Osteocyte (in vitro differentiated cells): ENCODE data around the genes REG1A and C2orf68.

GRCh38 chr2:78992828-78993176, 32.7 kb upstream of the REG3G start:
- PRO-cap, result no peak

- PRO-cap, result no peak
These were observed at the start of gene REG1A for GRCh38 chr2:79120388-79120787. TSS of gene REG1A (plus strand) at chr2:79120488.

- PRO-cap, result no peak
These were observed 1.2 kb downstream of the LRRTM1 start for GRCh38 chr2:80302924-80304109.

DNA sequence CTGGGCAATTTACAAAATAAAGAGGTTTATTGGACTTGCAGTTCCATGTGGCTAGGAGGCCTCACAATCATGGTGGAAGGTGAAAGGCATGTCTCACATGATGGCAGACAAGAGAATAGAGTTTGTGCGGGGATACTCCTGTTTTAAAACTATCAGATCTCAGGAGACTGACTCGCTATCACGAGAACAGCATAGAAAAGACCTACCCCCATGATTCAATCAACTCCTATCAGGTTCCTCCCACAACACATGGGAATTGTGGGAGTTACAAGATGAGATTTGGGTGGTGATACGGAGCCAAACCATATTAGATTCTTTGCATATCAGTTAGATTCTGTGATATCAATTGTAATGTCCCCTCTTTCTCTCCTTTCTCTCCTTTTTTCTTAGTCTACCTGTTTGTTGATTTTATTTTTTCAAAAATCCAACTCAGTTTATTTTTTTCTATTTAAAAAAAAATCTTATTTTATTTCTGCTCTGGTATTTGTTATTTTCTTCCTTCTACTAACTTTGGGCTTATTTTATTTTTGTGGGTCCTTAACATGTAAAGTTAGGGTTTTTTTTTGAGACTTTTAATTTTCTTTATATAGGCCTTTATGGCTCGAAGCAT, 1178.8 kb upstream of the LRRTM1 start:
- PRO-cap, result no peak

GRCh38 chr2:84459402-84459691, 267 bp upstream of the SUCLG1 start:
- PRO-cap, result bidirectional peak, plus-strand start at chr2:84459581, minus-strand start at chr2:84459242

- PRO-cap, result no peak
These were observed 817 bp upstream of the TRABD2A start for GRCh38 chr2:84881691-84882110.

DNA sequence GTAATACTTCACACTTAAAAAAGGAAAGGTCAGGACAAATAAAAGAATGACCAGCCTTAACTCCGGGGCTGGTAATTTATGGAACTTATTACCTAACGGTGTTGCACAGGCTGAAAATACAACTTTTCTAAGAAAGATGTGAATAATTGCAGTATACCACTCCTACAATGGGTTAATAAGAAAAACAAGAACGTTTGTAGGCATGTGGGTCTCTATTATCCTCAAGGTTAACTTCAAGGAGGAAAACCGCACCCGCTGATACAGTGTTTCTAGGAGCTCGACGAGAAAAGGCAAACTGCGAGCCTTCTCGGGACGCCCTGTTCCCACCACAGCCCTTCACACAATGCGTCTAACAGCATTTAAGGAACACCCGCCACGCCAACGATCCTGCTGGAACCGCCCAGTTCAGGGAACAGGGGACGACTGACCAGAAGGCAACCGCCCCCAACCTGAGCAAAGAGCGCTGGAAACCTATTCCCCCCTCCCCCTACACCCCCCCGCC, 825 bp upstream of the TMSB10 start:
- PRO-cap, result unidirectional peak, plus-strand start at position 261 of the sequence; bidirectional peak, plus-strand start at position 403 of the sequence, minus-strand start at position 347 of the sequence

- PRO-cap, result no peak
These were observed 1.5 kb upstream of the KCMF1 start for GRCh38 chr2:84969391-84969993.

GRCh38 chr2:85134247-85134667, 1.1 kb downstream of the TCF7L1 start:
- PRO-cap, result no peak

DNA sequence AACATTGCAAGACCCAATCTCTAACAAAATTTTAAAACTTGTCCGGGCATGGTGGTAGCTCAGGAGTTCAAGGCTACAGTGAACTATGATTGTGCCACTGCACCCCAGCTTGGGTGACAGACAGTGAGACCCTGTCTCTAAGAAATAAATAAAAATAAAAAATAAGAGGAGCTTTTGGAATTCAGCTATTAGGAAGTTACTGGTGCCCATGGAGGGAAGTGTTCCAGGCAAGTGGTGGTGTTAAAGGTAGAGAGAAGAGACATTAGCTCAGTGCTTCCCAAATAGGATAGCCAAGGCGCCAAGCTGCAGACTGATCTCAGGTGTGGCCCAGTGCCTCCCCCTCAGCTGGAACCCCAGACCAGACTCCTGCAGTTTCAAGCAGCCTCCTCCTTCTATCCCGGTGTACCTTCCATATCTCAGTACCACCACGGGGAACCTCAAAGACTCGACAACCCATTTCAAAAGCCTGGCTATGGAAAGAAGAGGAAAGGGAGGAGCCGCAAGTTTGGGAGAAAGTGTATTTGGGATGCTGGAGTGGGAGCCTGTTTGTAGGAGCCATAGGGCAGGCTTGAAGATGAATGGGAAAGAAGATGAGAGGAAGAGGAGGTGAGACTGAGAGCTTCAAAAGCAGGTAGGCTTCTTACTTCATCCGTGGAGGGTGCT, 8.0 kb downstream of the TCF7L1 start:
- PRO-cap, result no peak

- PRO-cap, result no peak
These were observed 9.6 kb downstream of the TGOLN2 start for GRCh38 chr2:85318113-85318677.

GRCh38 chr2:85349221-85349776, 5.0 kb downstream of the RETSAT start:
- PRO-cap, result no peak

DNA sequence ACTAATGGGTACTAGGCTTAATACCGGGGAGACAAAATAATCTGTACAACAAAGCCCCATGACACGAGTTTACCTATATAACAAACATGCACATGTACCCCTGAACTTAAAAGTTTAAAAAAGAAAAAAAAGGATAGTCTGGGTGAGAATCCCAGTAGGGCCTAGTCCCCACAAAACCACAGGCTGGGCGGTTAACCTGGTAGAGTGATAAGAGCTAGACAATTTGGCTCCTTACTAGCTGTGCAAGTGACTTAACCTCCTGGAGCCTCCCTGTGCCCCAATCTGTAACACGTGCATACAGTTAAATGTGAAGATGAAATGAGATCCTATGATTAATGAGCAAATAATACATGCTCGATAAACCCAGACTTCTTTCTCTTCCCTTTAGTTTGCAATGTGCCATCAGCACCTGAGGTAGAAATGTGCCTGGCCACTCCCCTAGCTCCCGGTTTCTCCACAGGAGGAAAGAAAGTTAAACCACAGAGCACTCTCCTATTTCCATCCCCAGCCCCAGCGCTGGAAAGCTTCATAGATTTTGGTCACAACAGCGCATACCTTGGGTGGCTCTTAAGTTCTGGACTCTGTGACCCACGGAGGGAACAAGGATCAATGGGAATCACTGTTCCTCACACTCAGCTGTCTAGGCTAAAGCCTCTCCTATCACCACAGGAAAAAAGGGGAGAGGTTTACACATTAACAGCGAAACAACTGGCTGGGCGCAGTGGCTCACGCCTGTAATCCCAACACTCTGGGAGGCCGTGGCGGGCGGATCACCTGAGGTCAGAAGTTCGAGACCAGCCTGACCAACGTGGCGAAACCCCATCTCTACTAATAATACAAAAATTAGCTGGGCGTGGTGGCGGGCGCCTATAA, 2.7 kb upstream of the CAPG start:
- PRO-cap, result no peak

DNA sequence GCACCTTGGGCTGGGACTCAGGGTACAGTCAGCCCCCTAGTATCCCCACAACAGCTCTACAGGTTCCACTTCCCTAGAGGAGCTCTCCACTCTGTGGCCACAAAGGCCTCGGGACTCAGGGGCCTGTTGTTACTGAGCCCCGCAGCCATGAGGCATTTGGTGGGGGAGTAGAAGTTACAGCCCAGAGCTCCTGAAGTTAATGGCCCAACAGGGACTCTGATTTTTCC, 19.9 kb downstream of the SH2D6 start:
- PRO-cap, result no peak

DNA sequence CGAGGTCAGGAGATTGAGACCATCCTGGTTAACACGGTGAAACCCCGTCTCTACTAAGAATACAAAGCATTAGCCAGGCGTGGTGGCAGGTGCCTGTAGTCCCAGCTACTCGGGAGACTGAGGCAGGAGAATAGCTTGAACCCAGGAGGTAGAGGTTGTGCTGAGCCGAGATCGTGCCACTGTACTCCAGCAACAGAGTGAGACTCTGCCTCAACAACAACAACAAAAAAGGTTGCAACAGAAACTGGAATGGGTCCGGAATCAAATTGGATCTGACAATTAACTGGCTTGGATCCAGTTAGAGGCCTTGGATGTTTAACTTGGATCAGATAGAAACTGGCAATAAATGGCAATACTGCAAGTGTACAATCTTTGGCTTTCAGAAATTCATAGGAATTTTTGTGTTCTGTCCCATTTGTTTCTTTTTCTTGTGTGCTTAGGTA, 56.6 kb upstream of the MAT2A start:
- PRO-cap, result no peak

GRCh38 chr2:85561080-85561369, 268 bp downstream of the GGCX start:
- PRO-cap, result no peak

DNA sequence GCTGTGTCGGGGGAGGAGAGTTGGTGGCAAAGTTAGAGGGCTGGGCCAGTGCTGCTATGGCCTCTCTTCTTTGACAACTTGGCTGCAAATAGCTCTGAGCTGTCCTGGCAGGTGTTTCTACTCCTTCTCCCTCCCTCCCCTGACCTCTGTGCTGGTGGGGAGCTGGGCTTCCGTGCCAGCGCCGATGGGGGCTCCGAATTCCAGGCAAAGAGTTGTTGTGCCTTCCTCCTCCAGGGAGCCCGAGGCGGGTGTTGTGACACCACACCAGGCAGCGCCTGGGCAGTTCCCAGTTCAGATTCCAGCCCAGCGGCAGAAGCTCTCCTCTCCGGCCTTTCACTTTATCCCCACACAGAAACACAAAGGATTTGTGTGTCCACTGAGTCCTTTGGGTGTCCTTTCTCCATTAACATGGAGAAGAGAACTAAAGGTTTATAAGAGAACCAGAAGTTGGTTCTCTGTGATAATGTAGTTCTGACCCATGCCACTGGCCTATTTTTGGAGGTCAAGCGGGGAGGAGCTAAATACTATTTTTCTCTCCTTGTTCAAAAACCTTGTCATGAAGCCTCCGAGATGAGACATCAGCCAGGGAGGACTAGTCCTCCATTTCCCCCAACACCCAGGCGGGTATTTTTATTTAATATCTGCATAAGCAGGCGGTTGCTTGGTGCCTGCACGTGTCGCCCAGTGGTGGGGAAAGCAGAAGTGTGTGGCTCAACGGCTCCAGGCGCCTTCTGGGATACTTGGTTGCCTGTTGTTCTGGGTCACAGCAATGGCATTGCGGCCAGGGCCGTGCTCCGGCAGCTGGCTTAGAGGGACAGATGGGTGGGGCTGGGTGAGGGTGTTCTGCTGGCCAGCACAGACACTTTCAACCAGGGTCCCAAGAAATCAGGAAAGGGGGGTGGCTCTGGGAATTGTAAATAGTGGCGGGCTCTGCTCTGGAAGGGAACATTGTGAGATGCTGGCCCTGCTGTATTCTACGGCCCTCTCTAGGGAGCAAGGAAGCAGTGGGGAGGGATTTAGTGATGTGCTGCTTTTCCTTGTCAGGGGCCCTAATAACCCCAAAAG, 666 bp downstream of the VAMP8 start:
- PRO-cap, result no peak

GRCh38 chr2:85599391-85600190, 2.9 kb downstream of the TMEM150A start:
- PRO-cap, result no peak

DNA sequence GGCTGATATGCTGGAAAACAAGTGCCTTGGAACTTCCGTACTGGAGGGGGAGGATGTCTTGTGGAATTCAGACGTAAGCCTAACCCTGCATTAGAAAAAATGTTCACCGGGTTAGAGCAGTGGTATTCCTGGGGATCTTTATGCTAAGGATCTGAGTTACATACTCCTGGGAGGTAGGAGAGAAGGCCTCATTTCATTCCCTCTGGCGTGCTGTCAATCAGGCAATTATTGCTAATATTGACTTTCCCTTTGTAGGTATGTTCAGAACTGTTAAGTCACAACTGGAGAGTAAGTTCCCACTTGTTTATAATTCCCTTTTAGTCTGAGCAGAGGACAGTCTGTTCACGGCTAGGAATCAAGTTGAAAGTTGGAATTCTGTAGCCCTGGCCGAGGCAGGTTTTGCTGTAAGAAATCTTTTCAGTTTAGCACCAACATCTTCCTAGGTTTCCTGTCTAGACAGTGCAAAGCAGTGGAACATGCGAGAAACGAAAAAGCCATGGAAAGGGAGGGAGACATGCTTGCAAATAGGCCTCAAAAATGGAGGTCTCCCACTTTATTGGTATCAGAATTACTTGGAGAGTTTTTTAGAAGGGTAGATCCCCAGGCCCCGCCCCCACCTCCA, 4.0 kb downstream of the C2orf68 start:
- PRO-cap, result no peak

- PRO-cap, result bidirectional peak, plus-strand start at chr2:85612105, minus-strand start at chr2:85612066
These were observed at the start of gene C2orf68 for GRCh38 chr2:85611143-85612212. TSS of gene C2orf68 (minus strand) at chr2:85612066.